ENCODE measurements around a stretch of chr1.

DNA sequence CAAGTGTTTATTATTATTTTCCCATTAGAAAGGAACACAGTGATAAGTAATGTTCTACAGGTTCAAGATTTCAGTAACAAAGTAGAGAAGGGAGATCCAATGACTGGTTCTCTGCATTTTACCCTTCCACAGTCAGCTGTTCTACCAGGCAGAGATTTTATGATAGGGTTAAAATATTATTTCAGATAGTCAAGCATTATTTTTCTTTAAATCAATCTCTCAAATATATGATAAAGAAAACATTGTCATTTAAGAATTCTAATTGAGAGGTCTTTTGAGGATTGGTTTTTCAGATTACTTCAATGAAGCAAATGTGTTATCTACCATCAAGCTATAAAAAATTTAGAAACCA, 9.0 kb downstream of the ERRFI1 start:
- PRO-cap: no peak

- PRO-cap: no peak
Observed at GRCh38 chr1:8018763-8019932, 7.0 kb downstream of the ERRFI1 start.

DNA sequence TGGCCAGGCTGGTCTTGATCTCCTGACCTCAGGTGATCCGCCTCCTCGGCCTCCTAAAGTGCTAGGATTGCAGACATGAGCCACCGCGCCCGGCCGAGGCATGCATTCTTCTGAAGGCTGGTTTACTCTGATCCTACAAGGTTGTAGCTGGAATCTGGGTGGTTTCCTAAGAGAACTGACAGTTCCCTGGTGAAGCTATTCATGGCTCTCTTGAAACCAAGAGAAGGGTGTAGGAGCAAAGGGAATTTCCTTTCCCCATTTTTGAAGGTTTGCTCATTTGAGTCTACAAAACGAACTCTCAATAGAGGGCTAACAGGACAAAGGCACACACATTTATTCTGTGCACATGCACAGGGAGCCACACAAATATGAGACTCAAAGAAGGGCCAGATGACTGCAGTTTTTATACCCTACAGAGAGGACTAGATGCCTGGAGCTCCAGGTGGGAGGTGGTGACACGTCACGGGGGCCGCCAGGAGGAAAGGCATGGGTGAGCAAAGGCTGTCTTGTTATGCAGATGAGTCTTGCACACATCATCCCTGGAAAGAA, 49.5 kb upstream of the ERRFI1 start:
- PRO-cap: no peak

- PRO-cap: no peak
Observed at GRCh38 chr1:8093261-8094146, 67.4 kb upstream of the ERRFI1 start.

DNA sequence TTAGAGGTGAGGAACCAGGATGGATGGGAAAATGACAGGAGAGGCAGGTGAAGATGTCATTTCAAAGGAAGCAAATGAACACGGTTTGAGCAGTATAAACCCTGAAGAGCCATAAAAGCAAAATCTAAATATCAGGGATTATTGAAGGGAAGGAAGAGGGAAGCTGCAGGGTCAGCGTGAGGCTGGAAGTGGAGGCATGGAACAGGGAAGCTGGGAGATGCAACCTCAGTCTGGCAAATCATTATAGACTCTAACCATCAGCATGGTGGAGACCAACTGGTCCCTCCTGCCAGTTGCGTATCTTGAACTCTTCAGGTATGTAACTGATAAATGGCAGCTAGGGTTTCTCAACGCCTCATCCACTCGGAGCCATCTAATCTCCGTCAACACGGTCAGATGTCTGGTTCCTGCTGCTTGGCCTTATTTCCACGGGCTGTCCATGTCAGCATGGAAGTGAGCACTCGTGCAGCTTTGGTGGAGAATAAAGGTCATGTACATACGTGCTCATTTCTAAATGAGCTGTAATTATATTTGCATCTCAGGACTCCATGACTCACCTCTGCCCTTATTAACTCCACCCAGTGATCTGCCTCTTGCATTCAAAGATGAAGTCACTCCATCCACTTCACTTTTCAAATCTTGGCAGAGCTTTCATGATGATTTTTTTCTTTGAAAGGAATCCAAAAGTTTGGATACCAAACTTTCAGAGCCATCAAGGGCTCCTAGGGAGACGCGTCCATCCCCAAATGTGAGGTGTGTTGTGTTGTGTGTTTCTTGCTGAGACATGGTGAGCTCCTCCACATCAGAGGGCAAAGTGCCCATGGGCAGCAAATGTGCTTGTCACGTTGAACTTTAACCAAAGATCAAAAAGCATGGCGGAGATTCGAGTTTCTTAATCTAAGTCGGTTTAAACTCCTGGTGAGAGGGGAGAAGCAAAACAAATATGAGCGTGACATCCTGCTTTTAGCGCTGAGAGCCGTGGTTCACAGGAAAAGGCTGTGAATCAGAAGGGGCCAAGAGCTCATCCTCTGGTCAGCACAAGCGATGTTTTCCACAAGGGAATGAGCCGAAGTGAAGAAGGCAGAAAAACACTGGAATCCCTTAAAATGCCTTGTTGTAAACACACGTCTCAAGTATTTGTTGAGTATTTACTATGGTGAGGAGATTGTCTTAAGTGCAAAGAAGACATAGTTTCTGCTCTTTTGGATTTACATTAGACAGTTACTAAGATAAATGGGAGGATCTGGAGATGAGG, 68.5 kb upstream of the ERRFI1 start:
- PRO-cap: no peak

GRCh38 chr1:8113658-8114339, 87.7 kb upstream of the ERRFI1 start:
- PRO-cap: no peak

DNA sequence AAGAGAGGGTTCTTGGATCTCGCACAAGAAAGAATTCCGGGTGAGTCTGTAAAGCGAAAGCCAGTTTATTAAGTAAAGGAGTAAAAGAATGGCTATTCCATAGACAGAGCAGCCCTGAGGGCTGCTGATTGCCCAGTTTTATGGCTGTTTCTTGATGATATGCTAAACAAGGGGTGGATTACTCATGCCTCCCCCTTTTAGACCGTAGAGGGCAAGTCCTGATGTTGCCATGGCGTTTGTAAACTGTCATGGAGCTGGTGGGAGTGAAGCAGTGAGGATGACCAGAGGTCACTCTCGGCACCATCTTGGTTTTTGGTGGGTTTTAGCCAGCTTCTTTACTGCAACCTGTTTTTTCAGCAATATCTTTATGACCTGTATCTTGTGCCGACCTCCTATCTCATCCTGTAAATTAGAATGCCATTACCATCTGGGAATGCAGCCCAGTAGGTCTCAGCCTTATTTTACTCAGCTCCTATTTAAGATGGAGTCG, 96.6 kb upstream of the ERRFI1 start:
- PRO-cap: unidirectional peak, minus-strand start at position 130 of the sequence

GRCh38 chr1:8169781-8170611, 143.9 kb upstream of the ERRFI1 start:
- PRO-cap: unidirectional peak, plus-strand start at chr1:8169956

GRCh38 chr1:8211722-8212477, 106.0 kb upstream of the SLC45A1 start:
- PRO-cap: unidirectional peak, minus-strand start at chr1:8211994

DNA sequence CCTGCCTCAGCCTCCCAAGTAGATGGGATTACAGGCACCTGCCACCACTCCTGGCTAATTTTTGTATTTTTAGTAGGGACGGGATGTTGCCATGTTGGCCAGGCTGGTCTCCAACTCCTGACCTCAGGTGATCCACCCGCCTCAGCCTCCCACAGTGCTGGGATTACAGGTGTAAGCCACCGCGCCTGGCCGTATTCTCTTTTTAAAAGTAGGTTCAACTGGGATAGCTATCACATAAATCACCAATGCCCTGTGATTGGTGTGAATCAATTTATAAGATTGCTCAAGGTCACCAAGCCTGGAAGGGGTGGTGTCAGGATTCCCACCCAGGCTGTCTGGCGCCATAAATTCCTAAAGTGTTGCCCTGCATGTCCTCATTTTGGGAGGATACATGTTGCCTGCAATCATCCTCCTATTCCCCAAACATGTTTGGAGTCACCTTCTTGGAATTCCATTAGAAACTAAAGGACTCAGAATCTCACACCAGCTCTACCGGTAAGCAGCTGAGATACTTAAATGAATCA, 54.3 kb upstream of the SLC45A1 start:
- PRO-cap: no peak

DNA sequence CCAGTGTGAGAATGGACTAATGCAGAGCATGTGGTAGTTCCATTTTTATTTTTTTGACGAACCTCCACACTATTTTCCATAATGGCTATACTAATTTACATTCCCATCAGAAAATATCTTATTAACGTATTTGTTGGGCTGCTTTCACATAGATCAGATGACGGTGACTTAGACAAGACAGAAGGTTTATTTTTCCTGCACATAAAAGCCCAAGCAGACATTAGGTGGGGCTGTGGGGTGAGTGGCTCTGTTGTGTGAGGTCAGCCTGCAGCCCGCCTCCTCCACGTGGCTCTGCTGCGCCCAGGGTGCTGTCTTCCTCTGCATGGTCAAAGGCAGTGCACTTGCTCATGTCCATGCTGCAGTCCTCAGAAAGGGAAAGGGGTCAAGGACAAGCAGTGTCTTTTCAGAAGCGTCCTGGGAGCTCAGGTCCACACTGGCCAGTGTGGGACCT, 36.2 kb upstream of the SLC45A1 start:
- PRO-cap: no peak

DNA sequence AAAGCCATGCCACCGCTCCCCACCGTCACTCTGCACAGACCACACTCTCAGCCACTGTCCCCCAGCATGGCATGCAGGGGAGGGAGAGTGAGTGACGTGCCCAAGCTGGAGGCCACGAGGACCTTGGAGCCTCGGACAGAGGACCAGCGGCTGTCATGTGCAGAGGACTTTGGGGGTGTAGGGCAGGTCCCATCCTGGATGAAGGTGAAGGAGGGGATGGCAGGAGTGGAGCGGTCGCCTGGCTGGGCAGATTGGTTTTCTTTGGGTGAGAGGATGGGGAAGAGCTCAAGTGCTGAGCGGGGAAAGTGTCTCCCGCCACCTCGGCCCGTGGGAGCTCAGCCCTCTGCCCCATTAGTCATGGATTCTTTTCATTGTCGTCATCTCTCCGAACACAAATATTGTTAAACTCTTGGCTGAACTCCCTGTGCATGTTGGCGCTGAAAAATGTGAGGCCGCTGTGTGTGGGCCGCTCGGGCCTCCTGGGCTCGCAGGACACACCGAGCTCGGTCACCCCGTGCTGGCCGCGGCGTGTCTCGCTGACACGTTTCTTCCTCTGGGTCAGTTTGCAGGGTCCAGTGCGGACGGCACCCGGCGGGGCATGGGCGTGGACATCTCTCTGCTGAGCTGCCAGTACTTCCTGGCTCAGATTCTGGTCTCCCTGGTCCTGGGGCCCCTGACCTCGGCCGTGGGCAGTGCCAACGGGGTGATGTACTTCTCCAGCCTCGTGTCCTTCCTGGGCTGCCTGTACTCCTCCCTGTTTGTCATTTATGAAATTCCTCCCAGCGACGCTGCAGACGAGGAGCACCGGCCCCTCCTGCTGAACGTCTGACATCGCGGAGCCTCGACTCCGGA, 25.5 kb downstream of the SLC45A1 start:
- PRO-cap: bidirectional peak, plus-strand start at position 490 of the sequence, minus-strand start at position 345 of the sequence; bidirectional peak, plus-strand start at position 561 of the sequence, minus-strand start at position 555 of the sequence

- PRO-cap: no peak
Observed at GRCh38 chr1:8355021-8355859, 37.3 kb downstream of the SLC45A1 start.

- PRO-cap: no peak
Observed at GRCh38 chr1:8418060-8418770, 100.3 kb downstream of the SLC45A1 start.

GRCh38 chr1:8438422-8438841, 120.5 kb downstream of the SLC45A1 start:
- PRO-cap: no peak

GRCh38 chr1:8438917-8439449, 121.1 kb downstream of the SLC45A1 start:
- PRO-cap: no peak

DNA sequence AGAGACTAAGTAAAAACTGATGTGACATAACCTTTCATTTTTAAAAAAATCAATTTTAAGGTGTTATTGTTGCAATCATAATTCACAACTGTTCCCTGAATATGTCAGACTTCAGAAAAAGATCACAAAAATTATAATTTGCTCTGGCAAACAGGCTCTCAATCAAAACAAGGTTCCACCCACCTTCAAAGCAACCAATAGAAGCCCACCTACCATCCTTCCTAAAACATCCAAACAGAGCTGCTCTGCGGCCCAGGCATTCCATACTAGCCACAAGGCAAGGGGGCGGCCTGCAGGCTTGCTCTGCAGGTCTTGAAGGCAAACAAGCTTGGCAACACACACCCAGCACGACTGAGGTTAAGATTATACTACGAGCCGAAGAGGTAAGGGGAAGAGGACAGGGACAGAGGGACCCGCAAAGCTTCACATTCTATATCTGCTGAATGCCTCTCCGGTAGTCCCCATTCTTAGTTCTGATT, 207.2 kb downstream of the SLC45A1 start:
- PRO-cap: no peak

DNA sequence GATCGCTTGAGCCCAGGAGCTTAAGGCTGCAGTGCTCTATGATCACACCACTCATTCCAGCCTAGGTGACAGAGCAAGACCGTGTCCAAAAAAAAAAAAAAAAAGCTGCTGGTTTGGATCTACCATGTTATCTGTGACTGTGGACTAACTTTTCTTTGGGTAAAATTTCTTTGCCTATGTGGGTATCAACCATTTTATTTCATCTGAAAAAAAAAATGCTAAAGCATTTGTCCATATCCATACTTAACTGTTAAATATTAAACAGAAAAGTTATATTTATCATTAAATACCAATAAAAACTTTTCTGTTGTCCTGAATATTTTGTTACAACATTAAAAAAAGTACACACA, 222.4 kb downstream of the RERE start:
- PRO-cap: no peak

- PRO-cap: no peak
Observed at GRCh38 chr1:8663800-8664594, 153.4 kb downstream of the RERE start.

DNA sequence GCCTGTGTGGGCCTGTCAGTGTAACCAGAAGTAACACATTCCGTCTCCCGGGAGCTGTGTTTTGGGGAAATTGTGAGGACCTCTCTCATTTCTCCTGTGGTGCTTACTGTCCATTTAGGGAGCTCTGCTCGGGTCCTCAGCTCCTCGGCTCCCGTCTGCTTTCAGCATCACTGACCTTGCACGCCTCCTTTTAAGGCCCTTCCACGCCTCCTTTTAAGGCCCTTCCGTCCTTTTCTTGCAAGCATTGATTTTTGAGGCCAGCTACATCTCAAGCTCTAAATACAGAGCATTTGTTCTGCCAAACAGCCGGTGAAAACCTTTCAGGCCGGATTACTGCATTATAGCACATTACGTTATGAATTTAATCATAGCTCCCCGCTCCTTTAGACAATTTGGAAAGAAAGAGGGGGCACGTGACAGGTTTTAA, 9.8 kb downstream of the CA6 start:
- PRO-cap: no peak

Measured in right common carotid artery plus branches (tissue), 1 donor.